Vermiform appendix (tissue), 1 donor: ENCODE measurements around the gene PCSK1.

DNA sequence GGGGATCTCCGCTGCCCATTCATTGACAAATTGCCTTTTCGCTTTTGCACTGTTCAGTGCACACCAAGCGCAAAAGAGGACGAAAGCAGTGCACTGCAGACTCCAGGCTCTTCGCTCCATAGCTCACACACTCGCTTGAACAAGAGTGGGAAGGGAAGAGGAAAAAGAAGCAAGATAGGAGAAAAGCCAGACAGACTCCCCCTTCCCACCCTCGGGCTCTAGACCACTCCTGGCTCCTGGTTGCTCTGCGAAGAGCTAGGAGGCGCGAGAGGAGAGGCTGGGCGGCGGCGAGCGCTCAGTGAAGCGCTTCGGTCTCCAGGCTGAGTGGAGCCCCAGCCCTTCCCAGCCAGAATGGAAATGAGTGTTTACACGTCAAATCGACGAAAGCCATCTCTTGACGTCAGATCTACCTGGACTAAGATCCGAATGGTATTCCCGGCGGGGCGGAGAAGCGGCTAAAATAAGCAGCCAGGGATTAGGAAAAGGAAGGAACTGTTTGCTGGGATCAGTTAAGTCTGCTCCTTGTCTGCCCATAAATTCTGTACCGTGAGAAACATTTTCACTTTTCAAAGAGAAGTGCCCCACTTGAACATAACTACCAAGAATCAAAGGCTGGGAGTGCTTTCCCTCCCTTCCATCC, at the start of gene PCSK1:
Gene PCSK1, minus strand, starts transcription at position 326 of the 640 bp plus-strand sequence.
- PRO-cap, result no peak

DNA sequence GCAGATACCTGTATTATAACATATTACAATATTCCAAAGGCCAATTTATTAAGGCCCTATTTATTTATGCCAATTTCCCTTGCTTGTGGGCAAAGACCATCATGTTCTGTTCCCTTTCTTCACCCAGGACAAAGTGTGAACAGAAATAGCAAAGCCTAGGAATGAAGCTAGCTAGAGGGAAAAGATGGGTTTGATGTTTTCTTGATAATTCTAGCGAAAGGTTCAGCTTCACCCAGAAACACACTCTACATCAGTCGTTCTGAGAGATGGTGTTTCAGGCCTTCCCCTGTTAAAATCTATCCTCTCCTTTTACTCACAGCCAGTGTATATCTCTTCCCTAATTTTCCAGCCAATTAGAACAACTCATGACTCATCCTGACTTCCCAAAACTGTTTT, 28.6 kb upstream of the CAST start:
- PRO-cap, result no peak

DNA sequence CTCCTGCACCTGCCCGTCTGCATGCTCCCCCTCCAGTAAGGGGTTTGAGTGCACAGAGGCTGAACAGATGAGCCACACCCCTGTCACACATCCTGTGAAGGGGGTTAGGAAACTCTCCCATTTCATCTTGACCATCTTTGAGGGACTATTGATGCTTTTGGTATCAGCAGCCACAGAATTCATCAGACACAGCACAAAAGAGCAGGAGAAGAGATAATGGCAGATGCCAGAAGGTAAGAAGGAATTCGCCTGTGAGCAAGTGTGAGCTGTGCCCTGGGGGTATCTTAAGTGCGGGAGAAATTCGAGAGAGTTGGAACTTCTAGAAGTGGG, 68.8 kb downstream of the LIX1 start:
- PRO-cap, result no peak

GRCh38 chr5:98768704-98769043, 4.8 kb upstream of the RGMB start:
- PRO-cap, result bidirectional peak, plus-strand start at chr5:98769115, minus-strand start at chr5:98769018

DNA sequence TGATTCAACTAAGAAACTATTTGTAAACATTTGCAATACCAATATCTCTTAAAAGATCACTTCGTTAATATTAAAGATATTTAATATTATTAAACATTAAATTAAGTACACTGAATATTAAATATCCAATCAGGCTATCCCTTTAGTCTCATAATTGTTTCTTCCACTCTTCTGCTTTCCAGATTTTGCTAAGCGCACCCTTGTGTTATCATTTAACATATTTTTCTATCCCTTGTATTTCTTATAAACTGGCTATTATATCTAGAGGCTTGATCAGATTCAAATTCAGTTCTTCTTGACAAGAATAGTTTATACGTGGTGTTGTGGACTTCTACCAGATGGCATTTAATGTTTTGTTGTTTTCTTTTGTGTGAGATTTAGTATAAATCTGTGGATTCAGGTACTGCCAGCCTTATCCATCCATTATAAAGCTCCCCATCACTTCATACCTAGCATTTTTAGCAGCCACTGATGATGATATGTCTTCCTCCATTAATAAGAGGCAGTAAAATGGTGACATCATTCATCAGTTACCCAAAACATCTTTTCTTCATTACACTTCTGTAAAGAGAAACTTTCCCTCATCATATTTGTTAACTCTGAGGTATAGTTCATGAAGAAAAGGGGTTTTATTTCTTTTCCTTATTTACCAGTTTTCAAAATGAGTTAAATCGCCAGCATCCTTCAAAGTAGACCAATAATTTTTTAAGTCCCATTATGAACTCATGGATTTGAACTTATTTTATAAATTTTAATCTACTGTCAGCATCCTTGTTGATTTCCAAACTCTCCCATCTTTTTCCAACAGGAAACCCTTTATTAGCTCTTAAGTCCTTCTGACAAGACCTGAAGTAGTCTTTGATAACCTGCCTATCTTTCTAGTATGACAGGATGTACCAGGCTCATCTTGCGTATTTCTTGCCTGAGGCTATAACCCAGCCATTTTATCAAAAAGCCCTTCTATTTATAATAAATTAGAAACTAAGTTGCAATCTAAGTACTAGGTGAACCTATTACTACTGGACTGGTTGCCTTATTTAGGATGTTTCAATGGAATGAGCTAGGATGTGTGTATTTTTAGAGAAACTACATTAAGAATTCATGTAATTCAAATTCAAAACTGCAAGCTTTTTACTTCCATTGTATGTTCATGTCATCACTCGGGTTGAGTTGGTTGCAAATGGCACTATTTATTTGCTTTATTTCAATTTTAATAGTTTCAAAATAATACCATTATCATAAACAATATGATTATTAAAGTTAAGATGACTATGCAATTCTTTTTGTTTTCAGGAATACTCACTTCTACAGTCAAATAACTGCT, 19.3 kb downstream of the CHD1 start:
- PRO-cap, result no peak

DNA sequence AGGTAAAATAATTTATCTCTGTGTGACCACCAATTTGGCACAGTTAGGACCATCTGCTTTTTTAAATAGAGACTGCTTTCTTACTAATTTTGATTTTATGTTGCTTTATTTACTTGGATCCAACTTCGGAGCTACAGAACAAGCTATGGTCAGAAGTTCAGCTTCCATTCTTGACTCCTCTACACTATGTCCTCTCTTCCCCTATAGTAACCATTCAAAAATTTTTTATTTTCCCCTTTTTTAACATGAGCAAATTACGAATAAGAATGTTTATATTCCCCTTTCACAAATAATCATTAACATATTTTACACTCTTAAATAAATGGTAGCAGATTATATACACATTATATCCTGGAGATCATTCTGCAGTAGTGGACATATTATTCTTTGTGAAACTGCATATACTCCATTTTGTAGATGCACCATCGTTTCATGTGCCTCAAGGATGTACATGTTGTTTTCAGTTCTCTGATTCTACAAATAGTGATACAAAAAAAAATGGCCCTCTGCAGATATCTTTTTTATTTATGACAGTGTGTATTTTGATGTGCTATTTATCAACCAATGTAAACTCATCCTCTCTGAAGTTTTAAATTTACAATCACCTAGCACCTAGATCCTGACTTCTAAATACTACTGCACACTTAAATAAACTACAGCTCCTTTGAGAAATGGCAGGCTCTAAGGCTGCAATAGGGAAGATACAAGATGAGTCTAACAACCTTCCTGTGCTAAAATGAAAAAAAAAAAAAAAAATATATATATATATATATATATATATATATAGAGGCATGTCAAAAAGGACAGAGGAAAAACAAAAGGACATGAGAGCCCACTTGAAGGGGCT, 18.2 kb downstream of the CHD1 start:
- PRO-cap, result no peak

DNA sequence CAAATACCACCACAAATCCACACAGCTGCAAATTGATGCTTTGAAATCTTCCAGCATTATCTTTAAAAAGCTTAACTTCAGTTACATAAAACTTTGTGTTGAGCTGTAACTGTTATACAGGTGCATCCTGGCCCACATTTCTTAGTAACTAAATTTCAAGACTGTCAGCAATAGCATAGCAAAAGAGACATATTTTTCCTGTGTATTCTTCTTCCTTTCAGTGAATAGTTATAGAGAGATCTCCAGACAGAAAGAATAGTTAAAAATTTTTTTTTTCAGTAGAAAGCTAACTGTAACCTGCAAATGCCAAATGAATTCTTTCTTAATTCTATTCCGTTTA, 6.6 kb downstream of the CHD1 start:
- PRO-cap, result no peak

GRCh38 chr5:98954566-98955063, 25.8 kb upstream of the CHD1 start:
- PRO-cap, result no peak

- PRO-cap, result no peak
Measured at GRCh38 chr5:99019138-99019793, 90.5 kb upstream of the CHD1 start.

GRCh38 chr5:100890784-100891277, 12.3 kb downstream of the ST8SIA4 start:
- PRO-cap, result no peak

DNA sequence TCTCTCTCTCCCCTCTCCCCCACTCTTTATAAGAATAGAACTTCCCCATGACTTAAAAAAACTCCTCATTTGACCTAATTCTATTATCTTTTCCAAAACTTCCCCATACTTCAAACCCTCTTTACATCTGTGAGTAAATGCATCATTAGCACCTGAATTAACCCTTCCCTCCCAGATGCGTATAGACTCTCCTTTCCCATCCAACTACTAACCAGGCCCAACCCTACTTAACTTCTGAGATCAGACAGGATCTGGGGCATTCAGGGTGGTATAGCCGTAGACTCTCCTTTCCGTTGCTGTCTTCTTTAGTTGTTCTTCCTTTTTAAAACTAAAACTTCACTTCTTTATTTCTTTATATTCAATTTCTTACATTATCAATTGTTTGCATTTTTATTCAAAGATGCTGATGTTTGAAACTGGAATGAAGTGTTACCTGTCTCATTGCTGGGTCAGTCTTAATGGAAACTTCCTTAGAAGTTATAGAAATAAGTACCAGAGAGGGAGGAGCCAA, 165.2 kb downstream of the SLCO4C1 start:
- PRO-cap, result no peak

GRCh38 chr5:102671065-102671936, 83.8 kb upstream of the PAM start:
- PRO-cap, result no peak

DNA sequence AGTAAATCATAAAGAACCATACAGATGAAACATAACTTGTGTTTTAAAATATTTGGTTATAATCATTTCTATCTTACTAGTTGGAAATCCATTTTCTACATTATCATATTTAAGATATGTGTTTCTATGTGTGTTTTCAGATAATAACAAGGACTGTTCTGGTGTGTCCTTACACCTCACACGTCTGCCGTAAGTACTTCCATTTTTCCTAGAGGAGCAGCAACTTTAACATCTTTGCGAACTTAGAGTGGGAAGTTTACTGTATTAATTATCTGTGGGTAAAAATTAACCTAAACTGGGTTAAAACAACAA, 173.3 kb downstream of the GIN1 start:
- PRO-cap, result no peak

DNA sequence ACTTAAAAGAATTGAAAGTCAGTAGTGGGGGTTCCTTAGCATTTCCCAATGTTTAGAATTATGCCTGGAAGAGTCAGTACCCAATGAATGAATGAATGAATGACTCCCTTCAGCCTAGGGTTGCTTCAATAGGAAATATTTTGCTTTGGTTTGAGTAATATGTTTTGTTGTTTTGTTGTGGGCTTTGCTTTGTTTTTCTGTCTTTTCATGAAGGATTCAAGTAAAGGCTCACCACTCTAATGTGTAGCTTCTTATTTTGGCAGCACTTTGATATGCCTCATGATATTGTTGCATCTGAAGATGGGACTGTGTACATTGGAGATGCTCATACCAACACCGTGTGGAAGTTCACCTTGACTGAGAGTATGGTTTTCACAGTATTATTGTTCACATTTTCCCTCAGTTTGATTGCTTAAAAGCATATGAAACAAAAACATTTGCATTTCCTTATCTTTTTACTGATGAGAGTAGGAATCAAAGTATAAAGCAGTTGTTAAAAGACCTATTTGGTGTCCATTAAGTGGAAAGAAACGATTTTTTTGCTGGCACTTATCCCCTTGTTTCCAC, 102.8 kb downstream of the GIN1 start:
- PRO-cap, result no peak

- PRO-cap, result unidirectional peak, plus-strand start at chr5:103035581
Measured at GRCh38 chr5:103035446-103035877, 84.5 kb downstream of the GIN1 start.

DNA sequence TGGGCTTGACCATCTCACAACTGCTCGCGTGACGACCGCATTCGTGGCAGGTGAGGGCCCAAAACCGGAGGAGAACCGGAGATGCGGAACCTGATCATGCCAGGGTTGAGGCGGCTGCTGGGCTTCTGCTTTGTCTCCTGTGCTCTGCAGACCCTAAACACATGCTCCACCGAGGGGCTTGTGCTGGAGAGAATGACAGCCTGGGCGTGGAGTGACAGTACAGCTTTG, 252 bp downstream of the PPIP5K2 start:
- PRO-cap, result bidirectional peak, plus-strand start at position 93 of the sequence, minus-strand start at position 146 of the sequence

- PRO-cap, result no peak
Measured at GRCh38 chr5:103260090-103260476, 1.5 kb downstream of the MACIR start.

- PRO-cap, result no peak
Measured at GRCh38 chr5:105138879-105139078, 1576.2 kb upstream of the NUDT12 start.

DNA sequence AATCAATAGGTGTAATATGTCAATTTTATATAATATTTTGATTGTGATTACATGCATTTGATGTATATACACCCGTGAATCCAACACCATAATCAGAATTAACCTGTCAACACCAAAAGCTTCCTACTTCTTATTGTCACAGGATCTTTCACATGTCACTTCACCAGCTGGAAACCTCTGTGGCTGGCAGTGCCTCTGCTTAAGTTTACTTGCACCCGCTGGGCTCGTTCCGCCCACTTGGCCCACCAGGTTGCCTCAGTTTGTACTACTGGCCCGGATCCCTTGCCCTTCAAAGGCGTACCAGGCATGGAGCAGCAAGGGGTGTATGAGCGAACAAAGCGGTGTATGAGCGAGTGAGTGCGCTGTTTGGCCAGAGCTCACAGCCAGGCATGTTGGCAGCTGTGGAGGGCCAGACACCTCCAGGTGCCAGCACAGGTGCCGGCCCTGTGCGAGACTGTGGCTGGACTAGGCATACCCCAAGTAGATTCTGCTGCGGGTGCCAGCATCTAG, 1829.3 kb upstream of the NUDT12 start:
- PRO-cap, result no peak

DNA sequence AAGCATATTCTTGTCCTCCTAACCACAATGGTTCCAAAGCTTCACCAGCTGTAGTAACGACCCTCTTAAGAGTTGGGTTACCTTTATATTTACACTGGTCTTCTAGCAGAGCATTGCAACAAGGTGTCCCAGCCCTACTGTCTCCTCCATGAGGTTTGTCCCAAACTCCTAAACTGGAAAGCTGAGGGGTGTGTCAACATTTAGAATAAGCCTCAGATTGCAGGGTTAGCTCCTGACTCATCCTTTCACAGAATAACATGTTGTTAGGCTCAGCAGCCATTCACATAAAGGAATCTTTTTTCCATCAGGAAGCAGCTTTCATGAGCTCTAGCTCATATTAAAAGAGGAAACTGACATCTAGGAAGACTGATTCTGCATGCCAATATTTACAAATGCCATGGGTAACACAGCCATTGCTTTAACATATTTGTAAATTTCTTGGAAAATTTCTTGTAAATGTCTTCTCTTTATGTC, 238.7 kb downstream of the EFNA5 start:
- PRO-cap, result no peak